H7 (cell line): ENCODE results near the gene KCNJ15.

DNA sequence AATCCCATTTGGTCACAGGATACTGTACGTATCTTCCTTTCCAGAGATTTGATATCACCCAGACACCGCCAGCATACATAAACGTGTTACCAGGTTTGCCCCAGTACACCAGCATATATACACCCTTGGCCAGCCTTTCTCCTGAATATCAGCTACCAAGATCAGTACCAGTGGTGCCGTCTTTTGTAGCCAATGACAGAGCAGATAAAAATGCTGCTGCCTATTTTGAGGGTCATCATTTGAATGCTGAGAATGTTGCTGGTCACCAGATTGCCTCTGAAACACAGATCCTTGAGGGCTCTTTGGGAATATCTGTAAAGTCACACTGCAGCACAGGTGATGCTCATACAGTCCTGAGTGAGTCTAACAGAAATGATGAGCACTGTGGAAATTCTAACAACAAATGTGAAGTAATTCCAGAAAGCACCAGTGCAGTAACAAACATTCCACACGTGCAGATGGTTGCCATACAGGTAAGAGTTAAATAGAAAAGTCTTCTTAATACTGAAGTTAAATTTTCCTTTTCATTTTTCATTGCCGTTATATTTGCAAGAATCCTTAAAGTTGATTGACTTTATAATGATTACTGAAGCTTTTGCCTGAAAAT lies 93.2 kb downstream of the TTC3 start:
- RAMPAGE, long total RNA = no peak

GRCh38 chr21:37219977-37221144 lies 46.8 kb downstream of the VPS26C start:
- RAMPAGE, long total RNA = no peak

DNA sequence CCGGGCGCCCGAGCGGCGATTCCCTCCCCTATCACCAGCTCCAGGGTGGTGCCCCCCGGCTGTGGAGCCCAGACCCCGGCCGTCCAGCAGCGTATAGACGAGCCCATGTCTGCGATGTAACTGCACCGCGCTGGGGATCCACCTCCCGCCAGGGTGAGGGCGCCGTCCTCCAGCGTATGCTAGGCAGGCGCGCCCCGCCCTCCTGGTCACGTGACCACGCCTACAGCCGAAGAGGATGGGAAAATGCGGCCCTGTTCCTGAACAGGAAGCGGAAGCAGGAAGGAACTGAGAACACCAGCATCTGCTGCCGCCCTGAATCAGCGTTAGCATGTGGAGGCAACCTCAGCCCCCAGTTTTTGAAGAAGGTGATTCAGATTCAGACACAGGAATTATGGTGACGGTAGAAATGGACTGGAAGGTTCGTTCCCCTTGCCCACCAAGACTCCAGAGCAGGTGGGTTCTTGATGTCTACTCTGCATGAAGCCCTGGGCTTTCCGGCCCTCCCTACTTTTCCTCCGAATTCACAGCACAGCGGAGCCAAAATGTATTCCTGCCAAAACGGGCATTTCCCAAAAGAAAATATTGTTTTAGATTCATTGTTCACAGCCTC lies 45.9 kb downstream of the VPS26C start:
- RAMPAGE, long total RNA = no peak

GRCh38 chr21:37431018-37431341 lies 64.4 kb downstream of the DYRK1A start:
- RAMPAGE, long total RNA = no peak

DNA sequence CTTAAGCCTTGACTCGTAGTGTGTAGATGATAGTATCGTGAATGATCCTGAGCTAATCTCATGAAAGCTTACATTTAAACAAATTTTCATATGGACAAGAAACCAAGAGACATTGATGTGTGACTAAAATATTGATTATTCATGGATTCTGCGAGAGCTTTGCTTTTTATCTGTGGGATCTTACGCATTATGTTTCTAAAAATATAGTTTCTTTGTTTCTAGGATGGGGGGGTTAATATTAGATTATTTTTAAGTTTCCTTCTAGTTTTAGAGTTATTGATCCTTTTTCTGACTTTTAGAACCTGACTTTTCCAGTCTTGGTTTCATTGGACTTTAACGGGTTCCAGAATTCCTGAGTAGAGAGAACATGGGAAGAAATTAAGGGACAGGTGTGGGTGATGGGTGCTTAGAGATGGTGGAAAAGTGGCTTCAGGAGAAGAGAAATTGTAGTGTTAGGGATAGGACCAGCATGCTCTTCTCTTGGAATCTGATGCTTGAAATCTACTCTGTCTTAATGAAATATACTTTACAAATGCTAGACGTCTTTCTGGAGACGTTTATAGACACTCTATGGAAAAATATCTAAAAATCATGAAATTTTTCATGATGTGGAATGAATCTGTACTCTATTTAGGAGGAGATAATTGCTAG lies 67.2 kb downstream of the DYRK1A start:
- RAMPAGE, long total RNA = no peak

DNA sequence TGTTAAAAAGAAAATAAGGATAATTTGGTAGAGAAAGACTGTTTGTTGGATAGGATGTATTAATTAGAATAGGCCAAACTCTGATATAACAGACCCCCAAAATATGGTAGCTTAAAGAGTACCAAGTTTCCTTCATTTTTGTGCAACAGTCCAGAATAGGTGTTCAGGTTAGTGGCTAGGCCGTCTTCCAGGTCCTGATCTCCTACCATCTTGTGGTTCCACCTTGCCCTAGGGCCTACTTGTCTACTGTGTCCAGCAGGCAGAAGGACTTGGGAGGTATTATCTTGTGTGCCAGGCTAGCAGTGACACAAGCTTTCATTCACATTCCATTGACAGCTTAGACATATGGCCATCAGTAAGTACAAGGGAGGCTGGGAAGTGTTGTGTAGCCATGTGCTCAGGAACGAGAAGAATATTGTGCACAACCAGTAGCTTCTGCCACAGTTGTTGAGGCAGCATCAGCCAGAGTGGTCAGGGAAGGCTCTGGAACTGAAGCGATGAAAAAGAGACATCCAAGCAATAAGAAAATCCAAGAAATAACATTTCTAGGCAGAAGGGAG lies 144.0 kb downstream of the DYRK1A start:
- RAMPAGE, long total RNA = no peak

DNA sequence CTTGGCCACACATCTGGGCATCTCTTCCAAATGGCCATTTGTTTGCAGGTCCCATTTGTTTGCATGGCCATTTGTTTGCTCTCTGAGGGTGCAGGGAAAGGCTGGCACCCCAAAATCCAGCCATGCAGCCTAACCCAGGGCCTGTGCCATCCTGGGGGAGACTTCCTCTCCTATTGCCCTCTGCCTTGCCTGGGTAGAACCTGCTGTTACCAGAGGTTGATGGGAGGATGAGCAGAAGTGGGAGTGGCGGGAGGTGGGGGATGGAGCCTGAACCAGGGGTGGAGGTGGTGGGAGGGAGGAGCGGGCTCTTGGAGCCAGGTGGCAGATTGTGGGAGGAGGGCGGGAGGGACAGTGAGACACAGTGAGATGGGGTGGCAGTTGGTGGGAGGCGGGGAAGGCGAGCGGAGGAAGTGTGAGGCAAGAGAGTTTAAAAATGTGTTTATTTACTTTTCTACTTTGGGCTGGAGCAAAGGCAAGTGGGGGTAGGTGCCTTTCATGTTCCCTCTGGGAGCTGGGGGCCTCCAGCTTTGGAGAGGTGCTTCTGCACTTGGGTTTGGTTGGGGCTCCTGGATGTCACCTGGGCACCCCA lies 87.3 kb downstream of the KCNJ6 start:
- RAMPAGE, long total RNA = no peak

DNA sequence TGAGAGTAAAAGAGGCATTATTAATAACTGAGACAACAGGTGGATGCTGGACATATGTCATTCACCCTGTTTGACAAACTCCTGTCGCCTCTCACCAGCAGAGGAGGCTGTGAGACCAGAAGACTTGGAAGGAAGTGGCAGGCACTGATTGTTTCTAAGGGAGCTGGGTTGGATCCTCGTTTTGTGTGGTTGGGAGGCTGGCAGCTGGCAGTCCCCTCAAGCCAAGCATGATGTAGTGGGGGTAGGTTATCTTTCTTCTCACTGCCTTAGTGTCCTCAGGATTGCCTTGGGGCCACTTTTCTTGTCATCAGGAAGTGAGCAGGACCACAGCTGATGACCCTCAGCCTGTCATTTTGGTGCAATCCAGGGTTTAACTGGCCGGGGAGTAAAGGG lies 86.5 kb upstream of the KCNJ15 start:
- RAMPAGE, long total RNA = no peak

DNA sequence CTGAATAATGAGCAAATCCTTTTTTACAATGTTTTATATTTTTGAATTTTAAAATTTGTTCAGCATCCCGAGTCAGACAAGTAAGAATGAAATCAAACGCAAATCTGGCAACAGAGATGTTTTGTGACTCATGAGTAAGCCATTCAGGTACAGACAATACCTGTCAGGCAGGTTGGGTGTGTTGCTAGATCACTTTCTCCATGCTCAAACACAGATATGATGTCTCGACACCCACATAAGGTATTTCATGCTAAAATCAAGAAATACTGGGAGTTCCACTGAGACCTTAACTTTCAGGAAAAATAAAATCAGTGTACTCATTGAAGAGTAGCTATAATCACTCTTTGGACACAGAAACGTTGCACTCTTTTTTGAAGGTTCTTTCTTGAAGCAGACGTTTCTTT lies 22.0 kb upstream of the KCNJ15 start:
- RAMPAGE, long total RNA = no peak

GRCh38 chr21:38240949-38241679 lies 15.7 kb upstream of the KCNJ15 start:
- RAMPAGE, long total RNA = no peak

- RAMPAGE, long total RNA = no peak
Observed at GRCh38 chr21:38256443-38257321, at the start of gene KCNJ15. Gene KCNJ15, plus strand, starts transcription at chr21:38256991.

GRCh38 chr21:38349012-38349879 lies 92.5 kb downstream of the KCNJ15 start:
- RAMPAGE, long total RNA = no peak

GRCh38 chr21:38448573-38448914 lies 49.7 kb downstream of the ERG start:
- RAMPAGE, long total RNA = no peak

DNA sequence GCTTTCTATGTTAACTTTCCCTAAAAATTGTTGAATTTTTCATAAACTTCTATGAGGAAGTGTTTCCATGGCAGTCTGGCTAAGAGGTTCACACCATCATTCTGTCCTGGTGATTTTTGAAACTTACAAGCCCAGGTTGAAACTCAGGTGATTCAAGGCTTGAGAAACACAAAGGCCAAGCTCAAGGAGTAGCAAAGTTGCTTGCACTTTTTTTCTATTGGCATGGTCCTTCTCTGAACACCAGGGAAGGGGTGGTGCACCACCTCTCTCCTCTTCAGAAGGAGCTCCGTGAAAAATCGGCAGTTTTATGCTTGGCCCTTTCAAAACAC lies 43.1 kb downstream of the ERG start:
- RAMPAGE, long total RNA = no peak

DNA sequence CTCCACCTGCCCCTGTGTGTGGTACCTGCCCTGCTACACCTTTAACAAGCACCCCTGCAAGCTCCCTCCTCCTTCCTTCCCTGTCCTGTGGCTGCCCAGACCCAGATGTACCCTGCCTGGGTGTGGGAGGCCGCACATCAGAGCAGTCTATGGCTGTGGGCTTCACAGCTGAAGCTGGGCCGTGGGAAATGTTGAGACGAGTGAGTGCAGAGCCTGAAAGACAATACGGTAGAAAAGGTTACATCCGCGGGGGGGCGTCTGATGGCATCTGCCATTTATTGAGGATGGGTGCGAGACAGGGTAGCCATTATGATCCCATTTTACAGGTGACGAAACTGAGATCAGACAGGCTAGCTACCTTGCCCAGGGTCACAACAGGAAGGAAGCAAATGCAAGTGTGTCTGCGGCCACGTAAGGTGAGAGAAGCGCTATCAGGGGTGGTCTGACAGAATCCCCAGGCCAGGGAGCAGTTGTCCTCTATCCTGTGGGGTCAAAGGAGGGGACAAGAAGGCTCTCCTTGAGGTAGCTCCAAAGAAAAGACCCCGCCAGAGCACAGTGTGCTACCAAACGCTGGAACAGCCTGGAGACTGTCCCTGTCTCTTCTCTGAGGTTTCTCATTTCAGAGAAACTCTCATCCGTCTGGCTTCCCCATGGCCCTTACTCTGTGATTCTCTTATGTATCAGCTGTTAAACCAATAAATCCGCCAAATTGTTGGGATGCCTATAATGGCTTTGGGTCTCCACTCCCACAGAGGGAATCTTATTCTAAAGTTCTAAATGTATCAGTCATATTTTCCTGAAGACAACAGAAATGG lies 4.3 kb downstream of the ERG start:
- RAMPAGE, long total RNA = no peak

DNA sequence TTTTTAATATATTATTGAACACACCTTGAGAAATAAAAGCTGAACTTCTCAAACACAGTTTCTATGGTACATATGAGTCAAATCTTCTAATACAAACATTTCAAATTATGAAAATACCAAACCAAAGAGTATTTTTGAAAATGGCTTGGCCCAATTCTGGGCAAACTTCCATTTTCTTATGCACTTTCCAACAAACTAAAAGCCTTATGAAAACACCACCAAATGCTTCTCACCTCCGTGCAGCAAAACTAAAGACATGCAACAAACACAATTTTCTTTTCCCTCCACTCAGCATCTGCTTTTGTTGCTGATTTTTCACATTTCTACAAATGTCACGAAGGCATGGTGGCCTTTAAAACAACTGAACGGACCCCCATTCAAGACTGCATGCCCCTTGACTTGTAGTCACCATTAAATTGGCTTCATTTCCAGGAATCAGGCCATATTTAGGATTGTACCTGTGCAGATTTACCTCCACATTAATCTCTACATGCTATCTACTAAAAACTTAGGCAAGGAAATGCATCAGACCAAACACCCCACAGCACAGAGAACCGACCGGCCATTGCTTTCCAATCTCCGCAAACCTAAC lies 1.1 kb downstream of the ERG start:
- RAMPAGE, long total RNA = no peak

DNA sequence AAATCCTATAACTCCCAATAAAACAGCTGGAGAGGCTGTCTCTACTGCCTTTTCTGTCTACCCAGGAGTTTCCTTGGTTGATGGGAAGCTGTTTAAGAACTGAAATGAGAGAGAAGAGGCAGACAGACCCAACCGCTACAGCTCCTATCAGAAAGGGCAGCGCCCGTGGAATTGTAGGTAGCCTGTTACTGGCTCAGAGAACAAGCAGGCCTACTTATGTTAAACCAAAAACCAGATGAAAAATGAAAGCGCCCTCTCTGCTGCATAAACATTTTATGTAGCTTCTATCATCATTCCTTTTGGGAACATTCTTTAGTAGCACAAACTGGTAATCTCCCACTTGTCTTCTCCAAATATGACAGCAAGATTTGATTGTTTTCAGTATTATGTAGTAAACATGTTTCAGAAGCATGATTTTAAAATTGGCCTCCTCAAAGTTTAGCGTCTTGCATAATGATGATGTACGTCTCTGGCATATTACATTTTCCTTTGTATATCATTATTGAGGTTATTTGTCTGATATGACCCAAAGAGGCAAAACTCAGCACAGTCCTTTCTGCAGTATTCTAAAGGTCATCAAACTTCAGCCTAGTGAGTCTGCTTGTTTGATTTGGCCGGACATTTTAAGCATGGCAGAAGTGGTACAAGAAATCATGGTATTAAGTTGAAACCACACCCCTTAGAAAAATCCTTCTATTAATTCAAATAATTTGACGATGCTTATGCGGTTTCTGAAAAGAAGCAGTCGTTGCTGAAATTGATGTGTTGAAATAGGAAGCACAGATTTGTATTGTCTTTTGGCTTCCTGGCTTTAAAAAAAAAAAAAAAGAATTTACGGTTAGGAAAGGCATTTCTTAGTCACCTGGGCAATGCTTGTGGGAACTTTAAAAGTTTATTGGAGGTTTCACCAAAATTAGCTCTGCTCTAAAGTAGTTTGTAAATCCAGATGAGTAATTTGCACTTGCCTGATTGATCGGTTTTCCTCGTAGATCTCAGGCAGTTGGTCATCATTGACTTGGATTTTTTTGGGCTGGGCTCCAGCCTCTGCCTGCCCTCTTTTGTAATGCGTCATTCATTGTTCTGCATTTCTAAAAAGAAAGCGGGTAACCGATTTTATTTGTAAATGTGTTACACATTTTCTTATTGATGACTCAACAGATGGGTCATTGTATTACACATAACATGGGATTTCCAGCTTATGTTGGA lies 5.0 kb downstream of the ETS2 start:
- RAMPAGE, long total RNA = no peak

DNA sequence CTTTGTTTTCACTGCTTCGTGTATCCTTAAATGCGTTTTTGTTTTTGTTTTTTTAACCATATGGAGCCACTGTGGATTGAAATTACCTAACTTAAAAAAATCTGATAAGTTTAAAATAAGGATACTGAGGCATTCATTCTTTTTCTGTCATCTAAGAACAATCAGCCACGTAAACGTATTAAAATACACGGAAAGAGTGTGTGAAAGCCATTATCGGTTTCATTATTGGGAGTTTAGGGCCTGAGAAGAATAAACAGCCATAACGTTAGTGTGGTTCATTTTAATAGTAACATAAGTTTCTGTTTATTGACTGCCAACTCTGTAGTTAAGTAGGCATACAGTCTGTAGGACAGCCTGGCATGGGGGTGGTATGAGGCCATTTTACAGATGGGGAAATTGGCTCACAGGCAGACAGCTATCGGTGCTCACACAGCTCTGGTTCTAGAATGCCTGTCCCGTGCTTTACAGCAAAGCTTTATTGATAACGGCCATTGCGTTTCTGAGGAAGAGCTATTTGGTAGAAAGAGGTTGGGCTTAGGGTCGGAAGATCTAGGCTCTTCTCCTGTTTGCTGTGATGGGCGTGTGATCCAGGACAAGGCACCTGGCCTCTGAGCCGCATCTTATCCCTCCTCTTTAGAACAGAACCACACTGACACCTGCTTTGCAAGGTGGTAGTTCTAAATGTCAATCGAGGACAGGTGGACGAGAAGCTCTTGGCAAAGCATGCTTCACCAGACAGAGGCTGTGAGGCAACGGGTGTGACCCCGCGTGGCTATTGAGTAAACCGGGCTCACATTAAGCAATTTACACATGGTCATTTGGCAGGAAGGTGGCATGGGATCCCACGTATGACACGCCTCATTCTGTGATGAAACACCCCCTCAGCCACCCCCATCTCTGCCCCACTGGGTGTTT lies 14.8 kb downstream of the ETS2 start:
- RAMPAGE, long total RNA = no peak

- RAMPAGE, long total RNA = no peak
Observed at GRCh38 chr21:38823779-38824915, 18.4 kb downstream of the ETS2 start.

GRCh38 chr21:38906964-38907692 lies 101.4 kb downstream of the ETS2 start:
- RAMPAGE, long total RNA = no peak